Caco-2 (cell line): ENCODE measurements around the gene EDN1.

- PRO-cap: no peak
- RRBS: no CpG with 5 or more reads among the region's 1 CpG
Observed at GRCh38 chr6:11423530-11423966, 114.0 kb upstream of the TMEM170B start.

- PRO-cap: no peak
- RRBS: no CpG with 5 or more reads among the region's 2 CpGs
Observed at GRCh38 chr6:11438912-11439499, 98.5 kb upstream of the TMEM170B start.

DNA sequence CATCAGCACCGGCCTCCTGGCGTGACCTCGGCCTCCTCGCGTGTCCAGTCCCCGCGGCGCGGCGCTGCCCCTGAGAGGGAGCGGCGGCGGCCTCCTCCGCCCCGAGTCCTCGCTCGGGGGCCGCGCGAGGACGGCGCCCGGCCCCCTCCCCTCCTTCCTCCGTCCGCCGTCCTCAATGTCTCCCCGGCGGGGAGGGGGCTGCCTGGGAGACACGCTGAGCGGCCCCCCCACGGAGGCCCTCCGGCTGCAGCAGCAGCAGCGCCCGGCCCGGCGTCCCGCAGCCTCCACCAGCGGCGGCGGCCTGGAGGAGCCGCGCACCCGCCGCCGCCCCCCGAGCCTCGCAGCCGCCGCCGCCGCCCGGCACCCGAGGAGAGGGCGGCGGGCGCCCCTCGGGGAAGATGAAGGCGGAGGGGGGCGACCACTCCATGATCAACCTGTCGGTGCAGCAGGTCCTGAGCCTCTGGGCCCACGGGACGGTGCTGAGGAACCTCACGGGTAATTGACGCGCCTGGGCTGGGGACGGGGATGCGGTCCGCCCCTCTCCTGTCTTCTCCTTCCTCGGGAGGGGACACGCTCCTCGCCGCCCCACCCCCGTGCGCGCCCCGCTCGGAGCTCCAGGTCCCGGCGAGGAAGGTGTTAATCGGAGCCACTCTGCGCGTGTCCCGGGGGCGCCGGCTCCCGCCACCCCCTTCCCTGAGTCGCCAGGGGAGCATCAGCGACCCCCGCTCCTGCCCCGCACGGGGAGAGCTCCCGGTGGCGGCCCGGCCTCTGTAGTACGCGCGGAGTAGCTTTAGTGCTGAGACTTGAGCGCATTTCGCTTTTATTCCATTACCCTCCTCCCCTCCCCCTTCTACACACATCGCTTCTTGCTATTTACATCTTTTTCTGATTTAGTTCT lies 580 bp downstream of the TMEM170B start:
- PRO-cap: unidirectional peak, minus-strand start at position 795 of the sequence
- RRBS: 3% methylated on average over 38 of the region's 100 CpGs

GRCh38 chr6:11538778-11539059 lies 1.2 kb downstream of the TMEM170B start:
- PRO-cap: no peak
- RRBS: no CpG with 5 or more reads among the region's 5 CpGs

DNA sequence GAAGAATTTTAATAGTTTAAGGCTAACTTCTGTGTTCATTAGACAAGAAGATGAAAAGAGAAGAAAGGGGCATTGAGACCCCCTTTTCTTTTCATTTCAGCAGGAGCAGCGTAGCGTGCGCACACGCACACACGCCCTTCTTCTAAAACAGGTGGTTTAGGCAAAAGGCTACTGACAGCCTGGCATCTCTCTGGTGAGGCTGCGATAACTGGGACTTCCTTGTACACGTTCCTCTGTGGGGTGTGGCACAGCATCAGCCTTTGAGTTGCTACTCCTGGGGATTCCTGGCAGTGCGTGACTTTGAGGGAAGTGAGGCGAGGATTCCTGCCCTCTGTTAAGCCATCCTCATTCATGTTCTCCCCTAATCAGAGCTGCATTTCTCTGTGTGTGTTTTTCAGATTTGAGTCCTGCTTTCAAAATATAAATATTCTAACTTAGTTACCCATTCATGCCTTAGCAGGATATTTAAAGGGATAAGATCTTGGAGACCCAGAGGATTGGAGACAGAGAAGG lies 94.7 kb downstream of the TMEM170B start:
- PRO-cap: no peak
- RRBS: no CpG with 5 or more reads among the region's 9 CpGs

- PRO-cap: no peak
- RRBS: no CpG with 5 or more reads among the region's 11 CpGs
Observed at GRCh38 chr6:11785613-11786338, 7.2 kb upstream of the ADTRP start.

DNA sequence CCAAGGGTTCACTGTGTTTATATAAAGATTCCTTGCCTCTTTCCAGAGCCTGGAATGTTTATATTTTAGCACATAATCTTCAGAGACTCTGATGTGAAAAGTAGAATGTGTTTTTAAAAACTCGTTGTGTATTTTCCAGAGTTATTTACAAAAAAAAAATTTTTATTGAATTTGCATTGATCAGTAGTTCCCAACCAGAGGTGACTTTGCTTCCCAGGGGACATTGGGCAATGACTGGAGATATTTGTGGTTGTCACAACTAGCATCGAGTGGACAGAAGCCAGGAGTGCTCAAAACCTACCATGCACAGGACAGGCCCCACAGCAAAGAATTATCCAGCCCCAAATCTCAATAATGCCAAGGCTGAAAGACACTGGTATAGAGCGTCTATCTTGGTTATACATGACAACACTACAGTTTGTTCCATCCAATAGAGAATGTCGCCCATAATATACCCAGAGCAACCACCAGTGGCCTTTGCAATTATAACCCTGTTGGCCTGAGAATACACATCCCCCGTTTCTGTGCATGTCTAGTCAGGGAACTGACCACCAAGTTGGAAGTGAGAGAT lies 75.8 kb upstream of the ADTRP start:
- PRO-cap: no peak
- RRBS: no CpG with 5 or more reads among the region's 5 CpGs

GRCh38 chr6:11868257-11868718 lies 89.7 kb upstream of the ADTRP start:
- PRO-cap: no peak
- RRBS: no CpG with 5 or more reads among the region's 8 CpGs

GRCh38 chr6:11902395-11902926 lies 109.7 kb upstream of the HIVEP1 start:
- PRO-cap: no peak
- RRBS: no CpG with 5 or more reads among the region's 3 CpGs

- PRO-cap: no peak
- RRBS: no CpG with 5 or more reads among the region's 10 CpGs
Observed at GRCh38 chr6:12208128-12208824, 81.9 kb upstream of the EDN1 start.

- PRO-cap: no peak
- RRBS: no CpG with 5 or more reads among the region's 7 CpGs
Observed at GRCh38 chr6:12276226-12276939, 13.8 kb upstream of the EDN1 start.

DNA sequence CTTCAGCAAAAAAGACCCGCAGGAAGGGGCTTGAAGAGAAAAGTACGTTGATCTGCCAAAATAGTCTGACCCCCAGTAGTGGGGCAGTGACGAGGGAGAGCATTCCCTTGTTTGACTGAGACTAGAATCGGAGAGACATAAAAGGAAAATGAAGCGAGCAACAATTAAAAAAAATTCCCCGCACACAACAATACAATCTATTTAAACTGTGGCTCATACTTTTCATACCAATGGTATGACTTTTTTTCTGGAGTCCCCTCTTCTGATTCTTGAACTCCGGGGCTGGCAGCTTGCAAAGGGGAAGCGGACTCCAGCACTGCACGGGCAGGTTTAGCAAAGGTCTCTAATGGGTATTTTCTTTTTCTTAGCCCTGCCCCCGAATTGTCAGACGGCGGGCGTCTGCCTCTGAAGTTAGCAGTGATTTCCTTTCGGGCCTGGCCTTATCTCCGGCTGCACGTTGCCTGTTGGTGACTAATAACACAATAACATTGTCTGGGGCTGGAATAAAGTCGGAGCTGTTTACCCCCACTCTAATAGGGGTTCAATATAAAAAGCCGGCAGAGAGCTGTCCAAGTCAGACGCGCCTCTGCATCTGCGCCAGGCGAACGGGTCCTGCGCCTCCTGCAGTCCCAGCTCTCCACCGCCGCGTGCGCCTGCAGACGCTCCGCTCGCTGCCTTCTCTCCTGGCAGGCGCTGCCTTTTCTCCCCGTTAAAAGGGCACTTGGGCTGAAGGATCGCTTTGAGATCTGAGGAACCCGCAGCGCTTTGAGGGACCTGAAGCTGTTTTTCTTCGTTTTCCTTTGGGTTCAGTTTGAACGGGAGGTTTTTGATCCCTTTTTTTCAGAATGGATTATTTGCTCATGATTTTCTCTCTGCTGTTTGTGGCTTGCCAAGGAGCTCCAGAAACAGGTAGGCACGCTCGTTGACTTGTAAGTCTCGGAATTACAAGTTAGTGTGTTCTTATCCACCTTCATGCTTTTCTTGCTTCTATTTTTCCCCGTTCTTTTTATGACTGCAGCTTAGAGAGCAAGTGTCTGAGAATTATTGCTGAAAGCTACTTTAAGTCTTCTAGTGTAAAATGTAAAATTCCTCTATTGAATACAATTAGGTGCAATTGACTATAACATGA lies at the start of gene EDN1:
TSS of gene EDN1 (plus strand) at position 577 of the 1,129 bp plus-strand sequence.
- PRO-cap: bidirectional peak, plus-strand start at position 577 of the sequence, minus-strand start at position 335 of the sequence
- RRBS: 18% methylated on average over 3 of the region's 42 CpGs

DNA sequence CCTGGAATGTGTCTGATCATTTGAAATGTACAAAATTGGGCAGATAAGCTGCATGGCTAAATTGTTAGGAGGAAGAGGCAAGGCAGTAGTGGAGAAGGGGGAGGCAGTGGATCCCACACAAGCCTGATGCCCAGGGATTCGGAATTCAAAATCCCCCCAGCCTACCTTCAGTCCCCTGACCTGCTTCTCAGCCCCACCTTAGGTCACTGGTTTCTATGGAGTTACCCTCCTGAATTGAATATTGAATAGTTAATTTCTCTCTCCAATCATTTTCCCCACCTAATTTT lies 1.3 kb downstream of the EDN1 start:
- PRO-cap: no peak
- RRBS: no CpG with 5 or more reads among the region's 1 CpG

DNA sequence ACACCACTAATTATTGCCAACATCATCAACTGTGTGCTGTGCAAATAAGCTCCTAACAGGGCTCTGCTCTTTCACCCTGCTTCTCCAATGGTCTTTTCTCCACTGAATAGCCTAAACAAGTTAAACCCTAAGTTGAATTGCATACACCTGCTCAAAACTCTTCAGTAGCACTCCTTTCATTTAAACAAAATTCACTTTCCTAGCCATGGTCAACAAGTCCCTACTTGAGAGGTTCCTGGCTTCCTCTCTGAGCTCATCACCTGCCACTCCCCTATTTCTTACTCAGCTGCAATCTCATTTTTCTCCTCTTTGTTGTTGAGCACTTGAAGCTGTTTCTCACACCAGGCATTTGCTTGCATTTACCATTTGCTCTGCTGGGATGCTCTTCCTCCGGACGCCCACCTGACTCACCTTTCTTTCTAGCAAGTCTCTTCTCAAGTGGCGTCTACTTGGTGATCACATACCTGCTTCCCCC lies 38.5 kb downstream of the EDN1 start:
- PRO-cap: no peak
- RRBS: no CpG with 5 or more reads among the region's 3 CpGs

- PRO-cap: no peak
- RRBS: no CpG with 5 or more reads among the region's 4 CpGs
Observed at GRCh38 chr6:12354591-12355058, 64.5 kb downstream of the EDN1 start.

GRCh38 chr6:12363568-12364199 lies 73.5 kb downstream of the EDN1 start:
- PRO-cap: bidirectional peak, plus-strand start at chr6:12364087, minus-strand start at chr6:12363934
- RRBS: no CpG with 5 or more reads among the region's 5 CpGs

DNA sequence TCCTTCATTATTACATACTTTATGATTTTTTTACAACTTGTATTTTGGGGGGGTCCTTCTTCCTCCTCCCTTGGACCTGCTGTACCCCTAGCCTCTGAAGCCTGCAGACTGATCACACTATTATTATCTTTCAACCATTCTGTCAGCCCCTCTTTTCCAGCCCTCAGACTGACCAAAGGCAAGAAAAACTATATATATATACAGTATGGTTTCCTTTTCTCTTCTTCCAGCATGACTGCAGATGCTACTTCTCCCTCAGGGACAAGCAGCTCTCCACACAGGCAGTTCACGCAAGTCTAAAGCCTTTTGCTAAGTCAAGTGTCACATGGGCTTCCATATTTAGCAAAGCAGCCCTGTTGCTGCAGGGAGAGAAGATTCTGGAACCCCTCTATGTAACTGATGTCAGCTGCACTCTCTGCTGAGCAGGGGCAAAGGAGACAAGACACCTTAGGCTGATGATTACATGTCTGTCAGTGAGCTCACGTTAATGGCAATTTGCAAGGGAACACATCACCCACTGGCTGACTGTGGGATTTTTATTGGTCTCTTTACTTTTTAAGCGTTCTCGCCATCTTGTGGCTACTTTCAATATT lies 177.0 kb downstream of the PHACTR1 start:
- PRO-cap: no peak
- RRBS: no CpG with 5 or more reads among the region's 4 CpGs

DNA sequence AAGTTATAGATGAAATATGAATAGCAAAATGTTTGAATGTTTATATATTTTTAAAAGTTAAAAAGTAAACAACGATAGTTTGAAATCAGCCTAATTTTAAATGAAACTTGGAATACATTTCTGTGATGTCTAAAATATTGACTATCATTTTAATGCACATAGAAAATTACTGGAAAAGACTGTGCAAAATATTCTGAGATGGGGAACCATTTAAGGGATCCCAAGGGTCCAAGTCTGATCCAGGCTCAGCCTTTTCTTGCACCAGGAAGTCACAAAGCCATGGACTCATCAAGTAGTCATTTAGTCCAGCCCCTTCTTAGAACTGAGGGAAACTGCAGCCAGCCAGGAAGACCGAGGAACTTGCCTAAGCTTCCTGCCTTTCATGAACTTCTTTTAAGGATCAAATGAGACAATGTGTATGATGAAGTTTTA lies 75.7 kb upstream of the TBC1D7 start:
- PRO-cap: no peak
- RRBS: no CpG with 5 or more reads among the region's 2 CpGs

DNA sequence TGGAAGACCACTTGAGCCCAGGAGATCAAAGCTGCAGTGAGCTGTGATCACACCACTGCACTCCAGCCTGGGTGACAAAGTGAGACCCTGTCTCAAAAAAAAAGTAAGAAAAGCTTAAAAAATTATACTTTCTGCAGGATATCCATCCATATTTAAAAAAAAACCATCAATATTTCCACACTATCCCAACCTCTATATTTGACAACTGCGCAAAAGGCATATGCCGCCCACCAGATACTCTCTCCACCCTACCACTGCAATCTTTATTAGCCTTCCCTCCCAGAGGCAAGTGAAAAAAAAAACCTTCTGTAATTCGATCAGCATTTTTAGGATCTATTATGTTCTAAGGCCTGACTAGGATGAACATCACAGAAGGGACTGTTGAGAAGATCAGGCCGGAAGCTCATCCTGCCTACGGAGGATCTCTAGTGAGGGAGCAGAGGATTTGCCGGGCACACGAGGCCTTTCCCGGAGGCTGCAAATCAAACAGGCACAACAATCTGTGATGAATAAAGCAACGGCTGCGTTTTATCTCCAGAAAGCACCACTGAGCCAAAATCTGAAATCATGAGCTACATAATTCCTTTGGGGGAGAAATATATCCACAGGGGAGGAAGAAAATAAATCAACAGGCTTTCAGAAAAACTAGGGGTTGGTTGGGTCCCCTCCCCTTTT lies 65.9 kb downstream of the GFOD1 start:
- PRO-cap: no peak
- RRBS: 86% methylated on average over 2 of the region's 10 CpGs

GRCh38 chr6:13429131-13429603 lies 58.2 kb downstream of the GFOD1 start:
- PRO-cap: no peak
- RRBS: no CpG with 5 or more reads among the region's 8 CpGs